Epidermal melanocyte (primary cell): ENCODE results near the gene COX14.

DNA sequence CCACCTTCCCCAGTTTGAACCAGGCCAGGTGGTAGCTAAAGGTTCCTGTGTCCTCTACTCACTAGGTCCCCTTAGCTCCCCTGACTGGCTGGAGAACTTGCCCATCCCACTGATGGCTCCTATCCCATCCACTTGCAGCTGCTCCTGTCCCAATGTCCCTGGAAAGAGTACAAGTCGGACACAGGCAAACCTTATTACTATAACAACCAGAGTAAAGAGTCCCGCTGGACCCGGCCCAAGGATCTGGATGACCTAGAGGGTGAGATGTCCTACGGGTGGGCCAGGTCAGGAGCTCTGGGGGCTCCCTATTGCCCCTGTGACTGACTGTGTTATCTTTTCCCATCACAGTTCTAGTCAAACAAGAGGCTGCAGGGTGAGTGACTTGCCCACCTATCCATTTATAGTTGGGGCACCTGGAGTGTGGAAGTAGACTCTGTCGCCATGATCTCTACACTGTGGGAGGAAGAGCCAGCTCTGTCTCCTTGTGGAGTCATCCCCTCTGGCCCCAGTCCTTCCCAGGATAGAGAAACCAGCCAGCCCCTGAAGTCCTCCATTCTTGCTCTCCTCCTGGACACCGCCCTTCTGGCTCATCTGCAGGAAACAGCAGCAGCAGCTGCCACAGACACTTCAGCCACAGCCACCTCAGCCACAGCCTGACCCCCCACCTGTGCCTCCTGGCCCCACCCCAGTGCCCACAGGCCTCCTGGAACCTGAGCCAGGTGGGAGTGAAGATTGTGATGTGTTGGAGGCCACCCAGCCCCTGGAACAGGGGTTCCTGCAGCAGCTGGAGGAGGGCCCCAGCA, 10.1 kb downstream of the PRPF40B start:
- RRBS: no CpG with 5 or more reads among the region's 6 CpGs

GRCh38 chr12:49640131-49640729, 16.9 kb downstream of the PRPF40B start:
- RRBS: no CpG with 5 or more reads among the region's 5 CpGs

DNA sequence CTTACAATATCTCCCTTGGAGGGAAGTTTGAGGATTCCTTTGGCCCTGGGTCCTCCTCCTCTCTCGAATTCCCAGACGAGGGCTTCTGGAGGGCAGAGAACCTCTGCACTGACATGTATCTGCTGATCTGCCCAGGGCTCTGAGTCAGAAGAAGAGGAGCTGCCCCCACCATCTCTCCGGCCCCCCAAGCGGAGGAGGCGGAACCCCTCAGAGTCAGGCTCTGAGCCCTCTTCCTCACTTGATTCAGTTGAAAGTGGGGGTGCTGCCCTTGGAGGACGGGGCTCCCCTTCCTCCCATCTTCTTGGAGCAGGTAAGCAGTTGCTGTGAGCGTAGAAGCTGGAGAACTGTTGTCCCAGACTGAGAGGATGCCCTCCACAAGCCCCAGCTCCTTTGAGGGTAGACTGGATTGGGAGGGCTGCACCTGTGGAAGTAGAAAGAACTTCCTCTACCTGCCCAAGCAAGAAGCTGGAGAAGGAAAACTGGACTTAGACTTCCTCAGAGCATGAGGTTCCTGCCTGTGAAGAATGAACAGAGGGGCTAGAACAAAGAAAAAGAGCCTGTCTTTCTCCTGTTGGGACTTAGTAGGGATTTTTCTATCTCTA, 19.8 kb downstream of the PRPF40B start:
- RRBS: no CpG with 5 or more reads among the region's 7 CpGs

DNA sequence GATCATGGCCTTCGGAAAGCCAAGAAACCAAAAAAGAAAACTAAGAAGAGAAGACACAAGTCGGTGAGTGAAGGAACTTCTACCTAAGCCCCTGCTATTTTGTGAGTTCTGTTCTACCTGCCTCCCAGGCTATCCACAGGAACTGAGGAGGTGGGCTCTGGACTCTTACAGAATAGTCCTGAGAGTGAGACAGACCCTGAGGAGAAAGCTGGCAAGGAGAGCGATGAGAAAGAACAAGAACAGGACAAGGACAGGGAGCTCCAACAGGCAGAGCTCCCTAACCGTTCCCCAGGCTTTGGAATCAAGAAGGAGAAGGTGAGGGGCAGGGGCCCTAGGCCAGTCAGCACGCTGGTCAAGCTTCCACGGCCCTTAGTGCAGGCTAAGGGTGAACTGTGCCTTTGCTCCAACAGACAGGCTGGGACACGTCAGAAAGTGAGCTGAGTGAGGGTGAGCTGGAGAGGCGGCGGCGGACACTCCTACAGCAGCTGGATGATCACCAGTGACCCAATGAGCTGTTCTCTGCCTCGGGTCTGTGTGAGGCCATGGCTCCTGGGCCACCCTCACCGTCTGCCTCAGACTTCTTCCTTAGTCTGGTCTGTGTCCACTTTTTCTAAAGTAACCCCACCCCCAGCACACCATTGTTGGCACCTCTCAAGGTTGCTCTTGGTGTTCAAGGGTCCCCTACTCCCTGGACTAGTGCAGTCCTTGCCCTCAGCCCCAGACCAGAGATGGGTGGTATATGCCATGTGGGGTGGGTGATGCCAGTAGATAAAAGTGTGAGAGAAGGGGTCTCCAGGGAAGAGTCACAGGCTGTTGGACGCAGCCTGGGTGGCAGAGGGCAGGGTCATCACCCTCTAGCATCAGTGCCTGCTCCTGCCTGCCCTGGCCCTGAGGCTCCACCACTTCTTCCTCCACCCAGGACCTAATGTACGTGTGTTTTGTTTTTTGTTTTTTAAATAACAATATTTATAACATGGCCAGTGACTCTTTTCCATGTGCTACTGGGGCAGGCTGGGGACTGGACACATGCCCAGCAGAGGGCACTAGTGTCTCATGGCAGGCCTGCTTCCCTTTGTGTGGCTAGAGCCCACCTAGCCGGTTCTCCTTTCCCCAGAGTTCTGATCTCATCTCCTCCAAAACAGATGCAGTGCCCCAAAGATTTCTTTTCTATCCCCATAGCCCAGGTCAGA, 20.7 kb downstream of the PRPF40B start:
- RRBS: no CpG with 5 or more reads among the region's 15 CpGs

GRCh38 chr12:49675190-49675641, 32.0 kb downstream of the FMNL3 start:
- RRBS: no CpG with 5 or more reads among the region's 8 CpGs

- RRBS: no CpG with 5 or more reads among the region's 15 CpGs
Observed at GRCh38 chr12:49809414-49810587, 18.4 kb downstream of the NCKAP5L start.

DNA sequence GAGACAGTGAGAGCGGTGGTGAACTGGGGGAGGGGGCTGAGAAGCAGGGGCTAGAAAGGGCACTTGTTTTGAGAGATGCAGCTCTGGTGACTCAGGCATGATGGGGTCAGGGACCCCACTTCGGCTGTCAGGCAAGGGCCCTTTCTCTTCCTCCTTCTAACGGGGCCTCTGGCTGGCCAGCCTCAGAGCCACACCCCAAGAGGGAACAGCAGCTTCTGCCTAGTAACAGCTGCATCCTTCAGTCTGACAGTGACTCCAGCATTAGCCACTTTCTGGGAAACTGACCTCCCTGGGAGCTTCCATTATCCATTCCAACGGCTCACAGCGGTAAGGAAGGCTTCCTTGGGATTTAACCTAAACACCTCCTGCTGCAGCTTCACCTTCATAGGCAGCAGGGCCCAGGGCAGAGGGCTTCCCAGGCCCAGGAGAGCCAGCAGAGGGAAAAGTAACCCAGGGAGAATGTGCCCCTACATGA, 2.8 kb downstream of the NCKAP5L start:
- RRBS: no CpG with 5 or more reads among the region's 5 CpGs

DNA sequence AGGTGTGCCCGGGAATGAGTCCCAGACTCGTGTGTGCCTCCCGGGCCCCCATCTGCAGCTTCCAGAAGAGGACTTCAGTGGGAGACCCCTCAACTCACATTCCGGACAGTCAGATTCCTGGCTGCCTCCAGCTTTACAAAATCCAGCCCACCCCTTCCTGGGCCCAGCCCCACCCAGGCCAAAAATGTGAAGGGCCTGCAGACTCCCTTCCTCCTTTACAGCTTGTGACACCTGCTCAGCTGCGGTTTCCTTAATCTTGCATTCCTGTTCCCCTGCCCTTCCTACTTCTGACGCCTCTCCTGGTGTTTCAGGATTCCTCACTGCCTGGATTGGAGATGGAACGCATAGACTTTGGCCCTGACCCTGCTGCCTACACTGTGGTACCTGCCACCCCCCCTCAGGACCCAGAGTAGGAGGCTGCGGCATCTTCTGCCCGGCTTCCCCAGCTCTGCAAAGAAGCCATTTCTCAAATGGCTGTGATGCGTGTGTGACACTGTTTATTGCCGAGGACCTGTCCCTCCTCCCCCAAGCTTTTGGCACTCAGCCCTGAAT, 24.7 kb upstream of the BCDIN3D start:
- RRBS: 17% methylated on average over 2 of the region's 11 CpGs

DNA sequence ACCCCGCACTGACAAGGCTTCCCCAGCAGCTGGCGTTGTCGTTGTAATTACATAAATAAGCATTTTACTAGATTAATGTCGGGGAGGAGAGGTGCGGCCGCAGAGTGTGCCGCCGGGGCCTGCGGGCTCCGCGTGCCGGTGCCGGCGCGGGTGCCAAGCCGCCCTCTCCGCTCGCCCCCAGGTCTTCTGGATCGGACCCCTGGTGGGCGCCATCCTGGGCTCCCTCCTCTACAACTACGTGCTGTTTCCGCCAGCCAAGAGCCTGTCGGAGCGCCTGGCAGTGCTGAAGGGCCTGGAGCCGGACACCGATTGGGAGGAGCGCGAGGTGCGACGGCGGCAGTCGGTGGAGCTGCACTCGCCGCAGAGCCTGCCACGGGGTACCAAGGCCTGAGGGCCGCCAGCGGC, 4.7 kb downstream of the AQP2 start:
- RRBS: no CpG with 5 or more reads among the region's 37 CpGs

DNA sequence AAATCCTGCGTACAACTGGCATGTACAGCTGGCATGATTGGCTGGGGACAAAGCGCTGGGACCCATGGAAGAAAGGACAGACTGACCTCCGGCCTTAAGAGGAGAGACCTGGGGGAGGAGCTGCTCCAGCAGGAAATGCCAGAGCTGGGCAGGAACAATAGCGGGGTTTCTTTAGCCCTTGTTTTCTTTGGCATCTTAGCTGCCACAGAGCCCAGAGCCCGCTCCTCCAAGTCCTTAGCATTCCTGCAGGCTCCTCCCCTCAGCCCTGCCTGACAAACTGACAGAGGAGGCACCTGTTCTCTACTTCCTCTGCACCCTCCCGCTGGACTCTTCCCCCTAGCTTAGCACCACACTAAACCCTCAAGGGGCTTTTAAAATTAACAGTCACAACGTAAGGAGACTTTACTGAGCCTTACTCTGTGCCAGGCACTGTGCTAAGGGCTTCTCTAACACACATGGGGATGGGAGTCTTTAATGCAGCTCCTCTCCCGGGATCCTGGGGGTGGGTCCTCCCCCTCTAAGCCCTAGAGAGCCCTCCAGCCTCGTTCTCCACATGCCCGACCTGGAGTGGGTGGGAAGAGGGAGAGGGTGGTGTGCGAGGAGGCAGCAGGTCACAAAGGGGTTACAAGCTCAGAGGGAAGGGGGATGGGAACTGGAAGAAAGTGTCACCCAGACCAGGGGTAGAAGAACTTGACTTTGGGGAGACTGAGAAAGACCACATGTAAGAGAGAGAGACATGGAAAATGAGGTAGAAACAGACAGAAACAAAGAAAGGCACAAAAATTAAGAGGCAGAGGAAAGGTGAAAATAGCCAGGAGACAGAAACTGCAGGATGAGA, 1.7 kb upstream of the AQP5 start:
- RRBS: no CpG with 5 or more reads among the region's 11 CpGs

GRCh38 chr12:49966707-49967871, 5.4 kb downstream of the AQP5 start:
- RRBS: 13% methylated on average over 15 of the region's 59 CpGs

DNA sequence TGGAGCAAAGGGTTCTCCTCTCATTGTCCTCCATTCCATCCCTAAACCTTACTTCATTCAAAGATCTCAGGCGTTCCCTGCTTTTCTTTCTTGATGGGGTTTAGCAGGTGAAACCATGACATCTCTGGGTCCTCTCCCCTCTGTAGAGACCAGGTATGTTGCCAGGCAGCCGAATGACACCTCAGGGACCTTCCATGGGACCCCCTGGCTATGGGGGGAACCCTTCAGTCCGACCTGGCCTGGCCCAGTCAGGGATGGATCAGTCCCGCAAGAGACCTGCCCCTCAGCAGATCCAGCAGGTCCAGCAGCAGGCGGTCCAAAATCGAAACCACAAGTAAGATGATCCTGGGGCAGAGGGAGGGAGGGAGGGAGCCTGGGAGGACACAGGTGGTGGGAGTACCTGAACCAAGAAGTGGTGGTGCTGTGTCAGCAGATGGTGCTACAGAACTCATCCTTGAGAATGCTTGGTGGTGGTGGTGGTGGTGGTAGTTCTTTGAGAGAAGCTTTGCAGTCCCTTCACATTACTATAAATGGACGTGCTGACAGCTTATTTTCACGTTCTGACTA, 956 bp downstream of the SMARCD1 start:
- RRBS: no CpG with 5 or more reads among the region's 8 CpGs

DNA sequence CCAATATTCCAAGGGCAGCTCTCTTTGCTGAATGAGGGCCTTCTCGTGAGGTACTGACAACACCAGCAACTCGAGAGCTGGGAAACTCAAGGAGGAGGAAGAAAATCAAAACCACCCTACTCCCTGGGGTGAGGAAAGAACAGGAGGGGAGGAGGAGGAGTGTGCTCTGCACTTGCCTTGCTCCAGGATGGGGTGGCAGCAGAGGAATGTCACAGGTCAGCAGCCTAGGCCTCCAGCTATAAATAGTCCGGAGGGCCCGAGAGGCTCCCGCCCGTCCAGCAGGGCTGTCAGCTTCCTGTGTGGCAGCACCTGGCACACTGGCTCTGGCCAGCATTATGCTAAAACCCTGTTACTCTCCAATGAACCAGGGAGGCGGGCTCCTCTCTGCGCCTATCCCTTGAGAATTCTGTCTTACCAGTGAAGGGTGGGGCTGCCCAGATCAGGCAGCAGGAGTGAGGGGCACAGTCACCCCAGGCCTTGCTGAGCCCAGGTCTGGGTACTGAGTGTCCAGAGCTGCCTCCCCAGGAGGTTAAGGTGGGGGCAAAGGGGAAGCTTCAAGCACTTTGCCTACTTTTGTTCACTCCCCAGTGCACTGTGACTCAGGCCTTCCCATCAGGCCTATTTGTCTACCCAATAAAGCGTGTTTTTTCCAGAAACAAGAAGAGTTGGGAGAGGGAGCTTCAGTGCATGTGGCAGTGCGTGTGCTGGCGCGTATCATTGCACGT, 1.2 kb upstream of the COX14 start:
- RRBS: no CpG with 5 or more reads among the region's 13 CpGs

DNA sequence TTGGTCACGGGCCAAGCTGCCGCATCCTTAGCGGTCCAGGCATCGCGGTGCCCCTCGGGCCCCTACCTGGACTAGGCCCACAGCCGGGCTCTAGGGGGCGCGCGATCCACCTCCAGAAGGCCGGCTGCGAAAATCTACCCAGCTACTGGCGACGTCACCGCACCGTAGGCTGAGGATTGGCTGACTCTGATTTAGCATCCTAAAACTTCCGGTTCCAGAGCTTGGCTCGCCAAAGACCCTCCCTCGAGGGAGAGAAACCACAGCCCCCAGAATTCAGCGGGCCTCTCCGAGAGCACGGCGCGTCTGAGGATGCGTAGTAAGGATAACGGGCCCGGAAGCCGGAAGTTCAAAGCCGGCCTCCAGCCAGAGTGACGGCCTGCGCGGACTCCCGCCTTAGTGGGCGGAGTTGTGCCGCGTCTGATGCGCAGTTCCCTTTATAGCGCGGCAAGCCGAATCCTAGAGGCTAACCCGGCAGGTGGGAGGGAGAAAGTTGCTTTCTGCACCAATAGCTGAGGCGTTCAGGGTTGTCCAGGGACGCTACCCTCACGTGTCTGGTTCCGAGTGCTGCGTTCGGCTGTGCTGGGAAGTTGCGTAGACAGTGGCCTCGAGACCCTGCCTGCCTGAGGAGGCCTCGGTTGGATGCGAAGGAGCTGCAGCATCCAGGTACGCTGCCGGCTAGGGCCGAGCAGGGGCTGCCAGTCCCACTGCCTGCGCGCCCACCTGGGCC, at the start of gene COX14:
Gene COX14 (plus strand): TSS at position 598 of the 727 bp plus-strand sequence.
- RRBS: under 1% methylated on average over 9 of the region's 56 CpGs

GRCh38 chr12:50520265-50521369, 15.8 kb downstream of the DIP2B start:
- RRBS: no CpG with 5 or more reads among the region's 19 CpGs

DNA sequence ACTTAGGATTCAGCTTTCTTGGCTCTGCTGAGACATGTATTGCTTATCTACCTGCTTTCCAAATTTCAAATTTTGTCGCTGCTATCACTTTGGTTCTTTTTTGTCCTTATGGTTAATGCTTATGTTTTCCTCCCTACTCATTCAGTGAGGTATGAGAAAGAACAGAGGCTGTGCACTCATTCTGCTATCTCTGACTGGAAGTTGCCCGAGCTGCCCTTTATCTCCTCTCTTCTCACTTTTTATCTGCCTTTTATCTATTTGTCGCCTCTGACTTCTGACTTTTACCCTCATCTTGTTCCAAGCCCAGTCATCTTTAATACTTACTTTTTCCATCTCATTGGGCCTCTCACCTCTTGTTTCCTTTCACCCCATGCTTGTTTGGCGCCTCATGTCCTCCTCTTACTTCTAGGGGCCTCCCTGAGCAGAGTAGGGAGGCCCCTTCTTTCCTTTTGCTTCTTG, 50.6 kb downstream of the DIP2B start:
- RRBS: no CpG with 5 or more reads among the region's 4 CpGs

GRCh38 chr12:50659783-50660025, 104.2 kb upstream of the ATF1 start:
- RRBS: no CpG with 5 or more reads among the region's 2 CpGs

GRCh38 chr12:50660026-50660440, 103.9 kb upstream of the ATF1 start:
- RRBS: no CpG with 5 or more reads among the region's 4 CpGs

DNA sequence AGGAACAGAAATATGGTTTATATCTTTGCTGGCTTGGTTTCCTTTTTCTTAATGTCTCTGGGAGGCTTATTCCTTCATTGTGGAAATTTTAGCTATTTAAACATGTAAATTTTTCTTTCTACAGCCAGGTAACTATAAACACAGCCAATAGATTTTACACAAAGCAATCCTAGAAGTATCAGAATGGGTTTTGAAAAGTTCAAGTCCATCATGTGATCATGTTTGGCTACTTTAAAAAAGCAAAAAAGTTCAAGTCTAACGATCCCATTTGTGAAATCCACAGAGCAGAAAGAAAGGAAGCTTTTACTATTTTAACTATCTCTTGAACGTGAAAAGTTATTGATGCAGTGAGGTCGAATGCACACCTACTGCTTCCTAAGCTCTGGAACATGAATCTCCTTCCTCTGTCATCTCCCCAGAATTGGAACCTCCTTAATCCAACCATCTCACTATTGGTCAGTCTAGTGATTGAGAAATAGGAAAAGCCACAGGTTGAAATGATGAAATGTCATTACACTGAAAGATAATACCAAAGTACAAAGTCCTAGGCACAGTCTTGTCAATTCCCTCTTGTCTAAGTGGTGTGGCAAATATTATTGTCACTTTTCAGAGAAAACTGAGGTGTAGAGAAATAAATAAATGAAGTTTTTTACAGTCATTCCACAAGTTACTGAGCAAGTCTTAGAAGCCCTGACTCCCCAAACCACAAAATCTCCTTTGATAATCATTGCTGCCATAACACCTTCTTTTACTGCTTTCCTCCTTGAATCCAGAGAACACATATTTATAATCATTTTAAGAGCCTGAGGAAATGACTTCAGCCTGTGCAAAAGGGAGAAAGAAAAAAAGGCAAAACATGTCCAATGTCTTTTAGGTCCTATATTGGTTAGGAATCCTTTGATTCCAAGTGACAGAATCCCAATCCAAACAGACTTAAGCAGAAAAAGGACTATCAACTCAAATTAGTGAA, 8.0 kb downstream of the METTL7A start:
- RRBS: no CpG with 5 or more reads among the region's 3 CpGs

DNA sequence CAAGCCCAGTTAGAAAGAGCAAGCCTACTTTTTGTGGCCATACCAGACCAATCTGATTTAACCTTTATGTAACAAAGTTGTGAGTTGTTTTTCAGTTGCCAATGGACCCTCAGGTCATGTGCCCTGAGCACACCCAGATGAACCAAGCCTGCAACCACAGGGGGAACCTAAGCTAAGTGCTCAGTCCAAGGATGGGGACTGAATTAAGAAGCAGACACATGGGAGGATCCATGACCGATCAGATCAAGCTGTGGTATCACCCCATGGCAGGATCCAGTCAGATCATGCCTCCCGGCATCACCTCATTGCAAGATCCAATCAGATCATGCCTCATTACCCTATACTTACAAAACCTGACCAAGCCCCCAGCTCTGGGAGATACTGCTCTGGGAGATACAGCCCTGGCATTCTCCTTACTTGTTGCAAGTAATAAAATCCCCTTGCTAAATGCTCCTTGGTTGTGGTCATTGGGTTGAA, 8.8 kb downstream of the METTL7A start:
- RRBS: no CpG with 5 or more reads among the region's 2 CpGs